Measurements from ENCODE around the genes PLA2G4E and ZNF106.

DNA sequence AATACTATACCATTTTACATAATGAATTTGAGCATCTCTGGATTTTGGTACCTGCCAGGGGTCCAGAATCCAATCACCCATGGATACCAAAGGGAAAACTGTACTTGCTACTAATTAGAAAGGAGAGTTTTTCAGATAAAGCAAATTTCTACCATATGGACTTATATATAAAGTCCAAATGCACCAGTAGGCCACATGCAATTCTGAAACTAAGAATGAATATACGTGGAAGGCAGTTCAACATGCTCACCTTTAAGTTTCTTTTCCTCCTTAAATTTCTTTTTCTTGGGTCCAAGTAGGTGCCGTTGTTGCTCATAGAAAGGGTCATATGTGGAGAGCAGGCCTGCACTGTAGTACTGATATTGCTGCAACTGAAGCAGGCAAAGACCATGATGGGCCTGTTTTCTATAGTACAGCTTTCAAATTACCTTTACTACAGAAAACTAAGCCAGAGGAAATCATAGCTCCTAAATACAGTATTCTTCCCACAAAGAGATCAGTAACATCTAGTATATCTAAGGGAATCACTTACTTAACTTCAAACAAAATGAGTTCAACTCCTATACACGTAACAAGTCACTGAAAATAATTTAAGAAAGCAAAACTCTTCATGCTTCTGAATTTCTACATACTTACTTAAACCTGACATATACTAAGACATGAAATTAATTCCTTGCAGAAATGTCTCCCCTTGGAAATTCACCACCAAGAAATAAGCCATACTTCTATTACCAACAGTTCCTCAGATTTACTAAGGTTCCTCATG, 28.6 kb downstream of the INO80 start:
- PRO-cap, result no peak
- RAMPAGE, long total RNA, result no peak

- PRO-cap, result unidirectional peak, minus-strand start at chr15:41117021
- RAMPAGE, long total RNA, result no peak
Observed at GRCh38 chr15:41116908-41117211, 780 bp upstream of the INO80 start.

GRCh38 chr15:41241147-41242011, 10.3 kb downstream of the CHP1 start:
- PRO-cap, result no peak
- RAMPAGE, long total RNA, result no peak

GRCh38 chr15:41258809-41259594, 27.9 kb downstream of the CHP1 start:
- PRO-cap, result bidirectional peak, plus-strand start at chr15:41259388, minus-strand start at chr15:41259273
- RAMPAGE, long total RNA, result no peak

- PRO-cap, result no peak
- RAMPAGE, long total RNA, result no peak
Observed at GRCh38 chr15:41279361-41280009, 48.4 kb downstream of the CHP1 start.

DNA sequence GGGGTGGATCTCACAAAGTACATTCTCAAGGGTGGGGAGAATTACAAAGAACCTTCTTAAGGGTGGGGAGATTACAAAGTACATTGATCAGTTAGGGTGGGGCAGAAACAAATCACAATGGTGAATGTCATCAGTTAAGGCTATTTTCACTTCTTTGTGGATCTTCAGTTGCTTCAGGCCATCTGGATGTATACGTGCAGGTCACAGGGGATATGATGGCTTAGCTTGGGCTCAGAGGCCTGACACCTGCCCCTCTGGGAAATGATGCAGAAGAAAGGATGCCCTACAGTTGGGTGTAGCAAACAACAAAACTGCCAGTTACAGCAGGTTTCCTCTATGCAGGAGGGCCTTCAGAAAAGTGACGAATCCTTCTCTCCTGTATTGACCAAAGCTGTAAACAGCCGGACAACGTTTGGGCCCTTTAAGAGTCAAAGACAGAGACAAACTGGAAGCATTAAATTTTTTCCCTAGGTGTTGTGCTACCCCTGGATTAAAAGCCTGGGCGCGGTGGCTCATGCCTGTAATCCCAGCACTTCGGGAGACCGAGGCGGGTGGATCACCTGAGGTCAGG, 49.4 kb downstream of the OIP5 start:
- PRO-cap, result no peak
- RAMPAGE, long total RNA, result no peak

DNA sequence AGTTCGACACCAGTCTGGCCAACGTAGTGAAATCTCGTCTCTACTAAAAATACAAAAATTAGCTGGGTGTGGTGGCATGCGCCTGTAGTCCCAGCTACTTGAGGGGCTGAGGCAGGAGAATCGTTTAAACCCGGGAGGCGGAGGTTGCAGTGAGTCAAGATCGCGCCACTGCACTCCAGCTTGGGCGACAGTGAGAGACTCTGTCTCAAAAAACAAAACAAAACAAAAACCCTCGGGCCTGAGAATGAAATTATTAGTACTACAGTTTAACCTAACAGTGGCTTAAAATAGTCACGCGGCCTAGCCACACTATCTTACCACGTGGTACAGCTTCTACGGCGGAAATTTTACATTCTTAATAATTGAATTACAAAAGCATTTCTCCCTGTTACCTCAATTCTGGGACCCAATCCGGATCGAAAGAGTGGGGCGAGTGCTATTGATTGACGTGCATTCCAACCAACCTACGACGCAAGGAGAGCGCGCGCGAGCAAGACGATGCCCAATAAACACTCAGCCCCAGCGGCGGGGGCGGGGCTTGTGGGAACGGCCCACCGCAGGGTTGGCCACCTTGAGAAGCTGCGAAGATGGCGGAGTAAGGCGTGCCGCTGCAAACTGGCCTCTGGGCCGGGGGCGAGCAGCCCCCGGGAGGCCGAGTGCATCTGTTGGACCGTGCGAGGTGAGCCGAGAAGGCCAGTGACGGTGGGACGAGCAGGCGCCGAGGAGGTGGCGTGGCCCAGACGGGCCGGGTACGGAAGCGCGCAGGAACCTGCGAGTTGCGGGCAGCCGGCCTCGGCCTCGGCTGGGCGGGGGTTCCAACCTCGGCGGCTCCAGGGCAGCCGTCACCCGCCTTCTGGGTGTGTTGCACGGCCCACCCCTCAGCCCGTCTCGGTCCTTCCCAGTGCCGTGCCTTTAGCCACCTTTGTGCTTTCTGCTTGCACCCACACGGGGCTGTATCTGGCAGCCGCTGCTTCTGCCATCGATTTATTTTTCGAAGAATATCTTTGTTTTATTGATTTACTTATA, 48.6 kb downstream of the OIP5 start:
- PRO-cap, result bidirectional peak, plus-strand start at position 576 of the sequence, minus-strand start at position 249 of the sequence
- RAMPAGE, long total RNA, result no peak

DNA sequence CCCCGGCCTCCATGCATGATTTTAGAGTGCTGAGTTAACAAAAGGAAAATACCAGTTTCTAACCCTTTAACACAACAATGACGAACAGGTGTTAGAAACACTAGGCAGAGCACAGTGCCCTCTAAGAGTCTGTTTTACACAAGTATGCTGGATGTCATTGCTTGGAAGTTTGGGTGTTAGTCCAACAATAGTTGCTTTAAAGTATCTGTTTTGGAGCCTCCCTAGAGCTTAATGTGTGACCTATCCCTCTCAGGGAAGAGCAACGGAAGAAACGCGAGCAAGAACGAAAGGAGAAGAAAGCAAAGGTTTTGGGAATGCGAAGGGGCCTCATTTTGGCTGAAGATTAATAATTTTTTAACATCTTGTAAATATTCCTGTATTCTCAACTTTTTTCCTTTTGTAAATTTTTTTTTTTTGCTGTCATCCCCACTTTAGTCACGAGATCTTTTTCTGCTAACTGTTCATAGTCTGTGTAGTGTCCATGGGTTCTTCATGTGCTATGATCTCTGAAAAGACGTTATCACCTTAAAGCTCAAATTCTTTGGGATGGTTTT, 22.4 kb downstream of the NDUFAF1 start:
- PRO-cap, result no peak
- RAMPAGE, long total RNA, result no peak

- PRO-cap, result no peak
- RAMPAGE, long total RNA, result no peak
Observed at GRCh38 chr15:41457624-41458076, 36.0 kb upstream of the ITPKA start.

- PRO-cap, result no peak
- RAMPAGE, long total RNA, result no peak
Observed at GRCh38 chr15:41520323-41521115, 6.9 kb upstream of the LTK start.

GRCh38 chr15:41554808-41555007, 4.3 kb upstream of the TYRO3 start:
- PRO-cap, result no peak
- RAMPAGE, long total RNA, result no peak

DNA sequence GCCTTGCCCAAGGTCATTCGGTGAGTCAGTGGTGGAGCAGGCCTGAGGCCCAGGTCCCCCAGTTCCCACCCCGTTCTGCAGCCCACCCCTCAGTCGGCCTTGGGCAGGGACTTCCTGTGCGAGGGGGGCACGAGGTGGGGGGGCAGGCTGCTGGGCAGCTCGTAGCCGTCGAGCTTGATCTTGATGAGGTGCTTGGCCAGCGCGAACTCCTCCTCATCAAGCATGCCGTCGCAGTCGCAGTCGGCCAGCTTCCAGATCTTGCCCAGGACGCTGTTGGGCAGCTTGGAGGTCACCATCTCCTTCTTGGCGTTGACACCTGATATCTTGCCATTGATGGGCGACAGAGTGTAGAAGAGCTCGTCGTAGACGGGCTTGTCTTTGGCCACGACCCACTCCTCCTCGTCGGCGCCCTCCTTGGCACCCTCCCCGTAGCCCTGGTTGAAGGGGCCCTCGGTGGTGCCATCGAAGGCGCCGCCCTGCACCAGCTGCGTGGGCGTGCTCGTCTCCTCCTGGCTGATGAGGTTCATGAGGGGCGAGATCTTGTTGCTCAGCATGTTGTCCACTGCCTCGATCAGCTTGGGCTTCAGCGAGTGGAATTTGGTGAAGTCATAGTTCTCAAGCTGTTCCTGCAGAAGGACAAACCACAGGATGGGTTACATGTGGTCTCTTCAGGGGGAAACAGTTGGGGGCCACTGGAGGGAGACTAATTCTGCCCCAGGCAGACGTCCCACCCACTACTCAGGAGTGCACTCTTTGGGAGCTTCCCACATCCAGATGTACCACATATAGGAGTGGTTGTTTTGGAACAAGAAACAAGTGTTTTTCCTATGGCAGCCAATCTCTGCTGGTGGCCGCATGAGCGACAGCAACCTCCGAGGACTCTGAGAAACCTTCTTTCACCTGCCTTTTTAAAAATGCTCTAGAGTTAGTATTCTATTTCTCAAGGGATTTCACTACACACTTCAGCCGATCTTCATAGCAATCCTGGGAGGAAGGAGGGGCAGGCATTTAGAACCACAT, 7.0 kb upstream of the SPTBN5 start:
- PRO-cap, result no peak
- RAMPAGE, long total RNA, result no peak

GRCh38 chr15:41914259-41914938, 20.5 kb upstream of the SPTBN5 start:
- PRO-cap, result no peak
- RAMPAGE, long total RNA, result no peak

DNA sequence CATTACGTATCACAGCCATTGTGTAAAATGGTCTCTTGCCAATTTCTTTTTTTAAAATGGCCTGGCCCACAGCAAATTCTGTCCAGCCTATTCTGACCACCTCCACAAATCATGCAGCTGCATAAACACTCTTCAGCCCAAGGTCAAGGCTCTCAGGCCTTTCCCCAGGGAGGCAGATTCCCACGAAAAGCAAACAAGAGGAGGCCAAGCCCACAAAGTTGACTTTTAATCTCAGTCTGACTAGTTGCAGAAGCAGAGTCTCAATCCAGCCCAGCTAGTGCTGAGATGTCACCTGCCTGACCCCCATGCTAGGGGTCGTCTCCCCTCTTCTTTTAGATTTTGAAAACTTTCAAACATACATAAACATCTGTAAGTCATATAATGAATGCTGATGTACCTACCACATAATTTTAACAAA, 26.4 kb upstream of the SPTBN5 start:
- PRO-cap, result no peak
- RAMPAGE, long total RNA, result no peak

GRCh38 chr15:41950345-41950904, 21.9 kb downstream of the EHD4 start:
- PRO-cap, result no peak
- RAMPAGE, long total RNA, result no peak

GRCh38 chr15:41971916-41972387, 405 bp downstream of the EHD4 start:
- PRO-cap, result no peak
- RAMPAGE, long total RNA, result no peak

- PRO-cap, result no peak
- RAMPAGE, long total RNA, result no peak
Observed at GRCh38 chr15:42020737-42021420, at the start of gene PLA2G4E. Gene PLA2G4E, minus strand, starts transcription at chr15:42021042.

GRCh38 chr15:42439244-42439758, 51.6 kb downstream of the ZNF106 start:
- PRO-cap, result no peak
- RAMPAGE, long total RNA, result no peak

DNA sequence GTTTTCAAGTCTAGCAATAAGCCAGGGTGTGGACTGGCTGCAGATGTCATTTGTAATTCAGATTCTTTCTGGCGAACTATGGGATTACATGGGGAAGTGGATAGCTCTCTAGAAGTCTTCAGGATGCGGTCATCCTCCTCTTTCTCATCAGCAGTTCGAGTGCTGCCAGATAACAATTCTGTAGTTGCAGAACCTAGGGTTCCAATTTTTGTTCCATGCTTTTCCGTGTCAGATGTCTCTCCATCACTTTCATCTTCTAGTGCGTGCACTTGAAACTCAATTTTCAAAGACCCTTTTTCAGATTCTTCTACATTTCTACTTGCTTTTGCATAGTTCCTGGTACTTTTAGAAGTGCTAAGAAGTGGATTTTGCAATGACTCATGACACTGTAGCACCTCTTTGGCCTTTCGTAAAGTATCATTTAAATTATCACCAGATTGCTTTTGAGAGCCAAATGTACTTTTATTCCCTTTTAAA, 40.7 kb downstream of the ZNF106 start:
- PRO-cap, result no peak
- RAMPAGE, long total RNA, result no peak

GRCh38 chr15:42490190-42491372, at the start of gene ZNF106:
Gene ZNF106, minus strand, starts transcription at chr15:42491141.
- PRO-cap, result bidirectional peak, plus-strand start at chr15:42491252, minus-strand start at chr15:42491123
- RAMPAGE, long total RNA, result start-site peak on the minus strand at chr15:42491015-42491108, 172 and 94 reads in 2 replicates

Data from Karpas-422 (cell line).